ENCODE data around the genes RPS27A, MTIF2 and CCDC88A.

GRCh38 chr2:54532319-54533061 is 76.4 kb downstream of the SPTBN1 start:
- PRO-cap = no peak

- PRO-cap = no peak
These were observed 94.5 kb downstream of the SPTBN1 start for GRCh38 chr2:54550623-54550953.

- PRO-cap = bidirectional peak, plus-strand start at chr2:54557804, minus-strand start at chr2:54557658; bidirectional peak, plus-strand start at chr2:54557978, minus-strand start at chr2:54557816
These were observed 101.5 kb downstream of the SPTBN1 start for GRCh38 chr2:54557528-54558121.

DNA sequence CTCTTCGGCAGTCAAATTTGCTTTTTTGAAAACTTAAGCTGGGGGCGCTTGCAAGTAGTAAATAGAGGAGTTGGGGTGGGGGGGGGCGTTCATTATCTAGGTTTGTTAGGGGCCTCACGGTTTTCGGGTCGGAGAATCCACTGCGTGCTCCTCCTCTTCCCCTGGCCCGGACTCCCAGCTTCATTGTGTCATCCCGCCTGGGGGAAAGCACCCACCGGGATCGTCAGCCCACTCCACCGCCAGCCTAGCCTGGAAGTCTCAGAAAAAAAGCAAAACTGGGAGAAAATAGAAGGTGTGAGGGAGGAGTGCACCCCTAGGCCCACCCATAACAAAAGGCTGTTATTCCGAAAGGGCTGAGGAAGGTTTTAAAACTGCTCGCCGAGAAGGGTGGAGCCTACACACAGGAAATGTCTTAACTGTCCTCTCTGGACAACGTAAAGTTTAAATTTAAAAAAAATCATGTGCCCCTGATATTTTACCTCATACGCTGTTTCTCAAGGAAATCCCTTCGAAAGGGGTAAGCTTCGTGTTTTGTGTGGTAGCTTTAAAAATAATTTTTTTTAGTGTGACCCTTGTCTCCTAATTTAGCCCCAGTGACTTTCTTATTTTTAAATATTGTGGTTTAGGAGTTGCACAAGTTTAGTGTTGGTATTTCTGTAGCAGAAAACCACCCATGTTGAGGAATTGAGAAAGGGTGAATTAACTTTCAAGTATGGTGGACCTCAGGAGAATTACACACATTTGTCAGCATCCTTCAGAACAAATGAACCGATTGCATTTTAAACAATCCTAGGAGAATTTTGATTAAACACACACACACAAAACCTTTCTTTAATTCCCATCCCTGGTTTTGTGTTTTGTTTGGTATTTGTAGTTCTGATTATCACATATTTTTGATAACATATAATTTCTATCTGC is 104.2 kb downstream of the SPTBN1 start:
- PRO-cap = bidirectional peak, plus-strand start at position 191 of the sequence, minus-strand start at position 174 of the sequence; unidirectional peak, minus-strand start at position 327 of the sequence

DNA sequence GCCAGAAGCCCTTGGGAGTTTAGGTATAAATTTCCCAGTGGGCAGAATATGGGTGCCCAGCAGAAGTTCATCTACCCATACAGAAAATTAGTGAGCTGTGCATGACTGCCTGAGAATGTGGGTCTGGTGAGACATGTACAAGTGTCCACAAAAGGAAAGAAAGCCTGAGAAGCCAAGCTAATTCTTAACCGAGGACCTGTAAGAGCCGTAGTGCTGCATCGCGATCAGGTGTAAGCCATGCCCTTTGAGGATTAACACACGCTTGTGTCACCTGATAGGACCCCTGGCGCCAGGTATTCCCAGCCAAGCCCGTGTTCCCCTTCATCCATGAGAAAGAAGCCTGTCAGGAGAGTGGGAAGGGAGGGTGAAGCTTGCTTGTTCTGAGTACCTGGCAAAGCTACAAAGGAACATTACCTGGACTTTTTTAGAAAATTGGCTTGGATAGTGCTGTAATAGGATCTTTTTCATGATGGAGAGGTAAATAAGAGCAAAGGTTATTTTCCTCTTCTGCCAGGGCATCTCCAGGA is 90.6 kb upstream of the EML6 start:
- PRO-cap = no peak

GRCh38 chr2:54644076-54644638 is 79.3 kb upstream of the EML6 start:
- PRO-cap = no peak

DNA sequence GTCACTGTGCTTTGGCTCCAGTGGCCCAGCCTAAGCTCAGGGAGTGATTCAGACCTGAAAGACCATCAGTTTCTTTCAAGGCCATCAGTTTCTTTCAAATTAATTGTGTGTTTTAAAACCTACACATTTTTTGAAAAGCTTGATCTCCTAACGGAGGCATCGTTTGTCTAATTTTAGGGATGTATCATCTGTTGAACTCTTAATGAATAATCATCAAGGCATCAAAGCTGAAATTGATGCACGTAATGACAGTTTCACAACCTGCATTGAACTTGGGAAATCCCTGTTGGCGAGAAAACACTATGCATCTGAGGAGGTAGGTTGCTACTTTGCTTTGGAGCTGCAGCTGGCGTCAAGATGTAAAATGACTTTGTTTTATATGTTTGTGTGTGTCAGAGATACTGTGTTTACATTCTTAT is 68.6 kb upstream of the EML6 start:
- PRO-cap = no peak

DNA sequence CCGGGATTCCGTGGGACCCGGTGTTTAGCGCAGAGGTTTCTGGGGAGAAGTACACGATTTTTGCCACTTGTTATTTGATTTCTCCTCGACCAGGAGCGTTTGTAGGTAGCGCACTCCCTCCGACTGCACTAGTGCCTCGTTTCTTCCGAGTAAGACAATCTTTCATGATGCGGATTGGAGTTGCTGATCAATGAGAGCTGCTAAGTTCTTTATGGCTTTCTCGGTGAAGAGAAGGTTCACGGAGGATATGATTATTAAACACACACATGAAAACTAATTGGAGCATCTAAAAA is 484 bp downstream of the EML6 start:
- PRO-cap = no peak

- PRO-cap = no peak
These were observed 105.0 kb downstream of the RTN4 start for GRCh38 chr2:54945229-54945772.

DNA sequence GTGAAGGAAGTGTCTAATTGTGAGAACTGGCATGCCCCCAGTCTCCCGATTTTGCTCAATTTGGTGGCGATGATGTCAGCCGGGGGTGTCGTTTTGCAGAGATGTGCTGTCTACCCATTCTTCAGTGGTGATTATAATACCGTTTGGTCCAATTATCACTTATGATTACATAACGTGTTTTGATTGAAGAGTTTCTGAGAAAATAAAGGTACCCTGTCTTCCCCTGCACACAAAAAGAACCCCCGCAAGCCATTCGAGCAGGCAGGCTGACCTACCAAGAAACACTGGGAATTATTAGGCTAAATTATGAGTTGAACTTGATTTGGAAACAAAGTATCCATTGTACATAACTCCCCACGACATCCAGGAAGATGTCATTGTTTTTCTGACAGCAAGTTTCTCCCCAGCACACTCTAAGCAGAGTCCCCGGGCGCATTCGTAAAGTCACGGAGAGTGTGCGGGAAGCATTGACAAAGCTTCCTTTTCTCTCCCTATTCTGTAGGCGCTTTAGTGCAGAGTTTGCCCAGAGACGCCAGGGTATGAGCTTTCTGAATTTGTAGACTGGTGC is 102.9 kb downstream of the RTN4 start:
- PRO-cap = no peak

DNA sequence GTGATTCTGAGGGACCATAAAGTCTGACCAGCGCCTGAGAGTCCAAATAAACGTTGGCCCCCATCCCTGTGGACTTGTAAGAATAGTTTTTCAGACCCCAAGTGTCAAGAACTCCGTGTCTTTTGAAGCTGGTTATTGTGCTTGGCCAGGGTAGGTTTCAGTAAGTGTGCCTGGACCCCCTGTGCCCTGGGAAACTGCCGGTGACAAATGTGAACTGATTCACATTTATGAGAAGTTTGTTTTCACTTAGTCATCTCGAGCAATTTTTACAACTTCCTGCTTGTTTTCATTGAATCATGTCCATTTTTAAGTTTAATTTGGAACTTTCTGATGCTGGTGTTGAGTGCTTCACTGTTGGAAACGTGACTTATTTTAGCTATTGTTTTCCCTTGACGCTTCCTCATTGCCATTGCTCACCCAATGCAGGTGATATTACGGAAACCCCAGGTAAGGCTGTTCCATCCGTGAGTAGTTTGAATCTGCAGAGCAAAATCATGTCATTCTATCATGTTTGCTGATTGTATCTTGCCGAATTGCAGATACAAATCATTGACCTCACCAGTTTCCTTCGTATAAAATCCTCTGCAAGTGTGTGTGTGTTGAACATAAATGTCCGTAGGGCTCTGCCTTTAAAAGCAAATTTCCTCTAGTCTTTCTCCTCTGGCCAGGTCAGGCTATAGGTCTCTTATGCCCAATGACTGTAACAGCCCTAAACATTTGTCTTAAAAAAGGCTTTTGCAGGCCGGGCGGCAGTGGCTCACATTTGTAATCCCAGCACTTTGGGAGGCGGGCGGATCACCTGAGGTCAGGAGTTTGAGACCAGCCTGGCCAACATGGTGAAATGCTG is 97.2 kb downstream of the RTN4 start:
- PRO-cap = no peak

- PRO-cap = no peak
These were observed 77.7 kb downstream of the RTN4 start for GRCh38 chr2:54972173-54973387.

- PRO-cap = no peak
These were observed 73.6 kb upstream of the RTN4 start for GRCh38 chr2:55123688-55124354.

GRCh38 chr2:55150961-55151334 is 81.1 kb downstream of the CLHC1 start:
- PRO-cap = no peak

DNA sequence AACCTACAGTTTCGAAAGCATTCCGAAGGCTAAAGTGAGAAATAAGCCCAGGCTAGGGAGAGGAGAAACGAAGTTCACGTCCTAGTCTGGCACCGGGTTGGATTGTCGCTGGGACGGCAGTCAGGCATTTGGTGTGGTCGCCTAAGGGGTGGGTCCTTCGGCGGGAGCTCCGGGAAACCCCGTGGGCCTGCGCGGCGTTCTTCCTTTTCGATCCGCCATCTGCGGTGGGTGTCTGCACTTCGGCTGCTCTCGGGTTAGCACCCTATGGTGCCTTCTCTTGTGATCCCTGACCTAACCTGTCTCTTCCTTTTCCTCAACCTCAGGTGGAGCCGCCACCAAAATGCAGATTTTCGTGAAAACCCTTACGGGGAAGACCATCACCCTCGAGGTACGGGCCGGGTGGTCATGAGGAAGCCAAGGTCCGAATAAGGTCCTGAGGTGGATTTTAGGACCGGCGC is at the start of gene RPS27A:
TSS of gene RPS27A (plus strand) at position 204 of the 458 bp plus-strand sequence.
- PRO-cap = bidirectional peak, plus-strand start at position 210 of the sequence, minus-strand start at position 107 of the sequence

DNA sequence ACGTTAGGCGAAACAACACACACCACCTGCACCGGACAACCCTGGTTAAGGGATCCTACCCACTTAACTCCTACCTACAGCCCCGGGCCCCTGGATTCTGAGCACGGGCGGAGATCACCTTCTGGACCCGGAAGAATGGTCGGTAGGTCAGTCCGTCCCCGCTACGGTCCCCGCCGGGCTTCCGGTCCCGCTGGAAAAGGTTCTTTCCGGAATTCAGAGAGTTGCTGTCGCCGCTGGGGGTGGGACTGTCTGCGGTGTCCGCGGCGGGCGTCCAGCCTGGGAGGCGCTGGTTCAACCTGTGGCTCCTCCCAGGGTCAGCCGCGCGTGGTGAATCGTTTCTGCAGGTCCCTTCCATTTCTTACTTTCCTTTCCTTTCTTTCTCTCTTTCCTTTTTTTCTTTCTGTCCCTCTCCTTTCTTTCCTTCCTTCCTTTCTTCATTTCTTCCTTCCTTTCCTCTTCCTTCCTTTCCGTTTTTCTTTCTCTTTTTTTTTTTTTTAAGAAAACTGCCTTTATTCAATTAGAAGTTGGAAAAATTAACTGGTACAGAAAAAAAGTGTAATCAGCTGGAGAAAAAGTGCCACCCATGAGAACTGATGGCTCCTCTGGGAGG is at the start of gene MTIF2:
TSS of gene MTIF2 (minus strand) at position 137 of the 610 bp plus-strand sequence.
- PRO-cap = bidirectional peak, plus-strand start at position 224 of the sequence, minus-strand start at position 134 of the sequence

GRCh38 chr2:55279340-55279996 is 10.4 kb upstream of the MTIF2 start:
- PRO-cap = no peak

GRCh38 chr2:55419150-55420054 is at the start of gene CCDC88A:
TSS of gene CCDC88A (minus strand) at chr2:55419856.
- PRO-cap = bidirectional peak, plus-strand start at chr2:55420136, minus-strand start at chr2:55419837

DNA sequence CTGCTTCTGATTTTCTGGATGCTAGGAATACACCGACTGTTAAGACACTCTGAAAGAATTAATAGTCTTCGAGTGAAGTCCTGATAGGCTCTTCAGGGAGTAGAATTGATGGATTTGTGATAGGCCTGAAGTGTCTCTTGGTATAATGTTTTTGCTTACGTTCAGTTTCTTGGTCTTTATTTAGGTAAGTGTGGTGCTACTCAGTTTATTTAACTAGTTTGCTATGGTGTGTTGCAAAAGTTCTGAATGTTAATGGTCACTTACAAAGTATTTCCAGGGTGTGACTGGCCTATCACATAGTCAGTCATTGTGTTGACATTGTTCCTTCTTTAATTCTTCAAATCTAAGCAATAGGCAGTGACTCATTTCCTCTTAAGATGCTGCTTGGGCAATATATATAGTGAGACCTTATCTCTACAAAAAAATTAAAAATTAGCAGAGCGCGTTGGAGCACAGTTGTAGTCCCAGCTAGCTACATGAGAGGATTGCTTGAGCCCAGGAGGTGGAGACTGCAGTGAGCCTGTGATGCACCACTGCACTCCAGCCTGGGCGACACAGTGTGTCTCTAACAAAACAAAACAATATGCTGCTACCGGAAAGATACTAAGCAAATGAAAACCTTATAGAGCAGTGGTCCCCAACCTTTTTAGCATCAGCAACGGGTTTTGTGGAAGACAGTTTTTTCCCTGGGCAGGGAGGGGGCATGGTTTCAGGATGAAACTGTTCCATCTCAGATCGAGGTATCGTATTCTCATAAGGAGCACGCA is 5.8 kb upstream of the CCDC88A start:
- PRO-cap = no peak

GRCh38 chr2:55611161-55611969 is 6.1 kb downstream of the PPP4R3B start:
- PRO-cap = no peak